Endometrial microvascular endothelial cells (primary cell): ENCODE results near the genes CCDC34, BDNF and PAX6.

GRCh38 chr11:27094286-27094521 is 53.6 kb downstream of the BBOX1 start:
- RAMPAGE, long total RNA: no peak

DNA sequence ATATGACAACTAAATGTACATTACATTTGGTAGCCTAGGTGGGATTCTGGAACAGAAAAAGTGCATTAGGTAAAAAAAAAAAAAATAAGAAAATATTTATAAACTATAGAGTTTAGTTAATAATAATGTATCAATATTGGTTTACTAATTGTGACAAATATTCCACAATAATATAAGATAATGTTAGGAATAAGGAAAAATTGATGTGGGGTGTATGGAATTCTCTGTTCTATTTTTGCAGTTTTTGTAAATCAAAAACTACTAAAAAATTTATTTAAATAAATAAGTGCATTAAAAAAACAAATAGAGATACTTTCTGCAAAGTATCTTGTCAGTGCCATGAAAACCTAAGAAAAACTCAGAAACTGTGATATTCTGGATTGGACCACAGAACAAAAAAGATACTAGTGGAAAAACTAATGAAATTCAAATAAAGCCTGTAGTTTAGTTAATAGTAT is 117.8 kb downstream of the CCDC34 start:
- RAMPAGE, long total RNA: no peak

GRCh38 chr11:27362495-27363768 is at the start of gene CCDC34:
TSS of gene CCDC34 (minus strand) at chr11:27363215.
- RAMPAGE, long total RNA: start-site peak on the minus strand at chr11:27363161-27363218, 118 and 139 reads in 2 replicates

- RAMPAGE, long total RNA: no peak
Observed at GRCh38 chr11:27699998-27701111, at the start of gene BDNF. TSS of gene BDNF (minus strand) at chr11:27700455.

- RAMPAGE, long total RNA: no peak
Observed at GRCh38 chr11:27719620-27719990, 19.4 kb upstream of the BDNF start.

DNA sequence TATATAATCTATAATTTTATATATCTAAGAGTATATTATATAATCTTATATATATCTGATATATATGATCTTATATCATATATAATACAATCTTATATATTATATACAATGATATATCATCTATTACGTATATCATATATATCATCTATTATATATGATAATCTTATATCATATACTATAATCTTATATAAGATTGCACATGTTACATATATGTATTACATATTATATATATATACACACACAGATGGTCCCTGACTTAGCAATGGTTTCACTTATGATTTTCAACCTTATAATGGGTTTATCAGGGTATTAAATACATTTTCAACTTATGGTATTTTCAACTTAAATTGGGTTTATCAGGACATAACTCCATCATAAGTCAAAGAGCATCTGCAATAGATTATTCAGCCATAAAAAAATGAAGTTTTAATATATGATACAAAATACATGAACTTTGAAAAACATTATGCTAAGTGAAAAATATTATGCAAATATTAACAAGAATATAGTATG is 12.5 kb downstream of the IMMP1L start:
- RAMPAGE, long total RNA: no peak

GRCh38 chr11:31810816-31811566 is at the start of gene PAX6:
TSS of gene PAX6 (minus strand) at chr11:31811322.
- RAMPAGE, long total RNA: no peak

- RAMPAGE, long total RNA: no peak
Observed at GRCh38 chr11:31817131-31818268, 6.4 kb upstream of the PAX6 start.

- RAMPAGE, long total RNA: no peak
Observed at GRCh38 chr11:32428331-32429589, 6.6 kb downstream of the WT1 start.

DNA sequence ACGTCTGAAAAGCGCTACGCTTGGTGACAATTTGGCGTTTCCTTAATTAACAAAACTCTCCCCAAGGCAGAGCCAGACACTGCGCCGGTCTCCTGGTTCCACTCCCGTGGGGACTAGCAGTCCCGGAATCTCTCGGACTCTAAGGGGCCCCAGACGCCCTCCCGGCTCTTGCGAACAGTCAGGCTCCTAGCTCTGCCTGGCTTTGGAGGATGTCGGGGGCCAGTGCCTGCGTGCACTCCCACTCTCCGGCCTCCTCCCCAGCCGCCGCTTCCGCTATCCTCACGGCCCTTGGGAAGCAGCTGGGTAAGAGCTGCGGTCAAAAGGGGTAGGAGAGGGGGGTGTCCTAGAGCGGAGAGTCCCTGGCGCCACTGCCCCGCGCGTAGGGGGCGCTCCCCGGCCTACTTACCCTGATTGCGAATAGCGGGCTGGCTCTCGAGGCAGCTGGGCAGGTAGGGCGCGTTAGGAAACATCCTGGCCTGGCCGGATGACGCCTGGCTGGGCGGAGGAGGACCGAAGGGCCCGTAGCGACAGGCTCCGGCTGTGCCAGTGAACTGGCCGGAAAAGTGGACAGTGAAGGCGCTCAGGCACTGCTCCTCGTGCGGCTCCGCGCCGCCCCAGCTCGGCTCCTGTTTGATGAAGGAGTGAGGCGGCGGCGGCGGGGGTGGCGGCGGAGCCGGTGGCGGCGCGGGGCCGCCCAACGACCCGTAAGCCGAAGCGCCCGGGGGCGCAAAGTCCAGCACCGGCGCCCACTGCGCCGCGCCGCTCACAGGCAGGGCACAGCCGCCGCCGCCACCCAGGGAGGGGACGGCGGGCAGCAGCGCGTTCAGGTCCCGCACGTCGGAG is 824 bp downstream of the WT1 start:
- RAMPAGE, long total RNA: no peak

DNA sequence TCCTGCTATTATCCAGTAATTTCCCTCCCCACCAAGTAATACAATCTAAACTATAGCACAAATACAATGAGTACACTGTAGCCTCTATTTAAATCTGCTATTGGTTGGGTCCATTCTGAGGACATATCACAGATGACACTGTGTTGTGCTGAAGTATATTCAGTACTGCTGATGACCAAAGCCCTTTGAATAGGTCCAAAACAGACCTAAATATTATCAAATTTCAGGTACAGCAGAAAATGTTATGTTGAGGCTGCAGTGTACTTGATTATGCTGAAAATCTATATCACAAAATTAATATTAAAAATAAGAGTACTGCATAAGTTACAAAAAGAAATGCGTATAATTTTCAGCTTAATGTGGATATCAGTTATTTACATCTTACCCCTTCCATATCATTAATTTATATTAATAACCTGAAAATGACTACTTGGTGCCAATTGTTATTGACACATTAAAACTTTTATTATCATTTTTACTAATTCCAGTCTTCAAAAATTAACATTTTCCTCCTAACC is 20.8 kb downstream of the CSTF3 start:
- RAMPAGE, long total RNA: no peak

GRCh38 chr11:33257961-33258862 is 1.0 kb downstream of the HIPK3 start:
- RAMPAGE, long total RNA: no peak

- RAMPAGE, long total RNA: no peak
Observed at GRCh38 chr11:33286417-33287082, 29.4 kb downstream of the HIPK3 start.

GRCh38 chr11:33301291-33302031 is 44.3 kb downstream of the HIPK3 start:
- RAMPAGE, long total RNA: no peak

- RAMPAGE, long total RNA: no peak
Observed at GRCh38 chr11:33665373-33665847, 35.2 kb downstream of the C11orf91 start.

GRCh38 chr11:33705675-33706132 is 5.1 kb upstream of the C11orf91 start:
- RAMPAGE, long total RNA: no peak

DNA sequence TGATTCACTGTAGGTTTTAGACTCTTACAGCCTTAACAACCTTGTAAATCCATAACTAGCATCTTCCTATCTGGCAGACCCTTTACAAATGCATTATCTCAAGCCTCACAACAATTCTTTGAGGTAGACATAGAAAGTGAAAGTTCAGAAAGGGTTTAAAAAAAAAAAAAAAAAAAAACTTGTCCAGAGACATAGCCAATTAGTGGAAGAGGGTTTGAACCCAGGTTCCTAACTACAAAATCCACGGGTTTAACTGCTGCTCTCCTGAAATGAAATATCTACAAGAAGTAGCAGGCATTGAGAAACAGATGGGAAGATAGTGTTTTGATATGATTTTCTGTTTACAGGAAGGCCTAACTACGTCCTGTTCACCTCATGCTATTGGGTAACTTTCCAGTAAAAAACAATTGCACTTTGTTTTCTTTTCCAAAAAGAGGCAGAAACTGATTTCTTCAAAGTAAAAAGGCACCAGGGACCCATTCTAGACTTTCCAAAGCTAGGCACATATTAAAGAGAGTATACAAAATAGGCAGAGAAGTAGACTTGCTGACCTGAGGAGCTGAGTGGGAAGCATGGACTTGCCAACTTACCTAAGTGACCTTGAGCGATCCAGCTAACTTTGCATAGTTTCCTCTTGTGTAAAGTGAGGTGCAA is 5.9 kb upstream of the C11orf91 start:
- RAMPAGE, long total RNA: no peak

GRCh38 chr11:33715673-33716031 is 15.0 kb upstream of the C11orf91 start:
- RAMPAGE, long total RNA: no peak

- RAMPAGE, long total RNA: no peak
Observed at GRCh38 chr11:33721265-33721937, 14.8 kb downstream of the CD59 start.

GRCh38 chr11:33774764-33775198 is 461 bp upstream of the FBXO3 start:
- RAMPAGE, long total RNA: no peak